ENCODE measurements around a stretch of chr5.

GRCh38 chr5:87674748-87675074 lies 262.0 kb upstream of the CCNH start:
- PRO-cap, result no peak

- PRO-cap, result no peak
These were observed 128.2 kb downstream of the TMEM161B start for GRCh38 chr5:88140295-88141024.

- PRO-cap, result no peak
These were observed 127.0 kb downstream of the TMEM161B start for GRCh38 chr5:88141679-88142007.

DNA sequence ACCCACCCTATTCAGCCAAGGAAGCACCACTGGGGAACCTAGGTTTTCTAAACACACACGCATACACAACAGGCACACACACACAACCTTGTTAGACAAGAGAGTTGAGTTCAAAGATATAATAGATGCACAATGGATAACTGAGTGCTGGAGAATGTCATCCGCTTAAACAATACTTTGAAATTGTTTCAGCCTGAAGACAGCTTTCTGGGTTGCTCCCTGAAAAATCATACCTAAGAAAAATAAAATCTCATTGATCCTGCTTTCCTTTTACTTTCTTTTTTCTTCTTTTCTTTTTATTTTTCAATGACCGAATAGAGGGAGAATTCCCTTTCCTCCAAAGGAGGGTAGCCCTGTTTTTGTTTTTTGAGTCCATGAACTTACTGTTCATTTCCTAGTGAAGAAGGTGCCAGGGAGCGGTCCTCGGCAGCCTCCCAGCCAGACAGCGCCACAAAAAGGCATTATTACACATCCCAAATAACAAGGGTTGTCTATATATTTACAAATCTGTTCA lies 126.0 kb downstream of the TMEM161B start:
- PRO-cap, result no peak

DNA sequence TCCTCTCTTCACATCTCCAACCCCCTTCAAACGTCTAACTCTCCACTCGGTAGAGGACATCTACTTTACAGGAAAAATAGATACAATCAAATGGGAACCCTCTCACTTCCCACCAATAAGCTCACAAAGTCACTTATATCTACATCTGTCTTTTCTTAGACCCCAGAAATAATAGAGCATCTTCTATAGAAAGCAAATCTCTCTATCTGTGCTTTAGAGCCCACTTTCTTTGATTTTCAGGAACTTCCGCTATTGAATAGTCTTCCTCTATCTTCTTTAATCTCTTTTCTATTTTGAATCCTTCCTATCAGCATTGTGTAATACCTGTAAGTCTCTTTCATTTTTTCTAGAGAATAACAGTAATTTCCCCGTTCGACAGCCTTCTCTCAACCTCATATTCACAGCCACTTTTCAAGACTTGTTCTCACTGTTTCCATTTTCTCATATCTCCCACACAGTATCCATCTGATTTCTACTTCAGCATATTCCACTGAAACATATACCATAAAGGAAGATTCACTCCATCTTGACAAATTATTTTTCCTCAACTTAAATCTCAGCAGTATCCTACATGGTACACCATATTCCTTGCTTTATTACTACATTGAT lies 26.8 kb downstream of the TMEM161B start:
- PRO-cap, result no peak

GRCh38 chr5:88675540-88676482 lies 207.2 kb downstream of the MEF2C start:
- PRO-cap, result no peak

GRCh38 chr5:88882270-88882875 lies 611 bp downstream of the MEF2C start:
- PRO-cap, result no peak

DNA sequence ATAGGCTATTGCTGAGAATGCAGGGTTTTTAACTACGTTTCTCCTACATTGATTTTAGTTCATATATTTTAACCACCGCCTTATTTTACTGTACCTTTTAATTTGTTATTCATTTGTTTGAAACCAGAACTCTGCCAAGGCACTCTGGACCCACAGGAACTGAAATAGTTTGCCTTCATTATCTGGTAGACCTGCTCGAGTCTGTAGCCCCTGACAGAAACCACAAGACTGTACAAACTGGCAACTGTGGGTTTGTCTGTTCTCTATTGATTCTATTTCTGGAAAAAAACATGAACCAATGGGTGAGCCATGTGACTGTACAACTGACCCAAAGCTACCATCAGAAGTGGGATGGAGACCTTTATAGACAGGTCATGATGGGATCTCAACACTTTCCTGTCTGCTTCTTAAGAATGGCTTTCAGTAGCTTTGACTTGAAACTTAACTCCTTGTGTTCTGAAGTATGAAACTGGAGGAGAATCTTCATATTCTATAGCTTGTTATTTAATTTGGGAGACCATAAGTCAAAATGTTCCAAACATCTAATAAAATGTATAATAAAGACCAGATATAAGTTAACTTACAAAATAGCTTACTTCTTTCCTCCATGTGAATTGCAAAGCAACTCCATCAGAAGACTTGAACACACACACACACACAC lies 388.5 kb upstream of the MEF2C start:
- PRO-cap, result no peak

- PRO-cap, result no peak
These were observed 23.1 kb downstream of the LYSMD3 start for GRCh38 chr5:90506136-90506754.

DNA sequence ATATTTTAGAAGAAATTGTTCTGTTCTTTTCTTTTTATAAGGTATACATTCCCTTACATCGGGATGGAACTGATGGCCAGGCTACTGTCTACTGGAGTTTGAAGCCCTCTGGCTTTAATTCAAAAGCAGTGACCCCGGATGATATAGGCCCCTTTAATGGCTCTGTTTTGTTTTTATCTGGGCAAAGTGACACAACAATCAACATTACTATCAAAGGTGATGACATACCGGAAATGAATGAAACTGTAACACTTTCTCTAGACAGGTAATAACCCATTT lies 79.0 kb downstream of the ADGRV1 start:
- PRO-cap, result no peak

- PRO-cap, result no peak
These were observed 318.4 kb downstream of the ADGRV1 start for GRCh38 chr5:90877063-90877375.

DNA sequence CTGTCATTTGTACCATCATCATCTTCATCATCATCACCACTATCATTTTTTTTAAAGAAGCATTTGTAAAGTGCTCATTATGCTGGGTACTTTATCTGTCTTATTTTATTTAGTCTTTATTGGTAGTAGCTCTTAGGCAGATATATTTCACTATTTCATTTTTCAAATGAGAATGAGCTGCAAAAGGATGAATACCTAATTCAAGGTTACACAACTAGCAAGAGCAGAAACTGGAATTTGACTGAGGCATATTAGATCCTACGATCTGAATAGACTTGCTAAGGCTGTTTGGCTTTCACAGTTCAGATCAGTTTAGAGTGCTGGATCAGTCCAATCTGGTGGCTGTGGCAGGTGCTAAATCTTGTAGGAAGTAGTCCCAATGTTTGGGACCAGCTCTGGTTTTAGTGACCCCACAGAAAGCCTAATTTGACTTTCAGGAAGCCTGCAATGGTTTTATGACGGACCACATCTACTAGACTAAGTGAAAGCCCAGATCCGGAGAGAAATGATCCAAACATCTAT lies 359.3 kb downstream of the ADGRV1 start:
- PRO-cap, result no peak

GRCh38 chr5:90967226-90967806 lies 408.7 kb downstream of the ADGRV1 start:
- PRO-cap, result no peak

DNA sequence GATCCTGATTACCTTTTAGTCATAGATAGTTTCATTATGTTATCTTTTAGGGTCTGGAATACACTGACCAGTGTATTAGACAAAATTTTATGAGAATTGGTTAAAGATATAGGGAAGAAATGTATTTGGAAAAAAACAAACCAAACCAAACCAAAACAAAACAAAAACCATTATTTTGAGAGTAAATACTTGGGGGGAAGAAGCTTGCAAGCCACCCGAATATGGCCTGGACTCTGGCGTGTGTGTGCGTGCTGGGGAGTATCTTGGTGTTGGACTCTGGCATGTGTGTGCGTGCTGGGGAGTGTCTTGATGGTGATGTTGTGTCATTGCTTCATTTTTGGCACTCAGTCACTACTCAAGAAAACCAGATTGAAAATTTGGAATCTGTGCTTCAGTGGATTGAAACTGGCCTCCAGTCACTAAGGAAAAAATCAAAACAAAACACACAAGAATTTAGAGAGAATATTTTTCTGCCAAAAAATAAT lies 76.1 kb downstream of the ARRDC3 start:
- PRO-cap, result no peak

GRCh38 chr5:91384136-91384390 lies 946 bp upstream of the ARRDC3 start:
- PRO-cap, result no peak

GRCh38 chr5:93162041-93162716 lies 420.8 kb upstream of the NR2F1 start:
- PRO-cap, result no peak

- PRO-cap, result no peak
These were observed 335.9 kb upstream of the NR2F1 start for GRCh38 chr5:93247023-93247601.

GRCh38 chr5:93359017-93359547 lies 223.9 kb upstream of the NR2F1 start:
- PRO-cap, result no peak

GRCh38 chr5:93570563-93571707 lies 12.1 kb upstream of the NR2F1 start:
- PRO-cap, result no peak

DNA sequence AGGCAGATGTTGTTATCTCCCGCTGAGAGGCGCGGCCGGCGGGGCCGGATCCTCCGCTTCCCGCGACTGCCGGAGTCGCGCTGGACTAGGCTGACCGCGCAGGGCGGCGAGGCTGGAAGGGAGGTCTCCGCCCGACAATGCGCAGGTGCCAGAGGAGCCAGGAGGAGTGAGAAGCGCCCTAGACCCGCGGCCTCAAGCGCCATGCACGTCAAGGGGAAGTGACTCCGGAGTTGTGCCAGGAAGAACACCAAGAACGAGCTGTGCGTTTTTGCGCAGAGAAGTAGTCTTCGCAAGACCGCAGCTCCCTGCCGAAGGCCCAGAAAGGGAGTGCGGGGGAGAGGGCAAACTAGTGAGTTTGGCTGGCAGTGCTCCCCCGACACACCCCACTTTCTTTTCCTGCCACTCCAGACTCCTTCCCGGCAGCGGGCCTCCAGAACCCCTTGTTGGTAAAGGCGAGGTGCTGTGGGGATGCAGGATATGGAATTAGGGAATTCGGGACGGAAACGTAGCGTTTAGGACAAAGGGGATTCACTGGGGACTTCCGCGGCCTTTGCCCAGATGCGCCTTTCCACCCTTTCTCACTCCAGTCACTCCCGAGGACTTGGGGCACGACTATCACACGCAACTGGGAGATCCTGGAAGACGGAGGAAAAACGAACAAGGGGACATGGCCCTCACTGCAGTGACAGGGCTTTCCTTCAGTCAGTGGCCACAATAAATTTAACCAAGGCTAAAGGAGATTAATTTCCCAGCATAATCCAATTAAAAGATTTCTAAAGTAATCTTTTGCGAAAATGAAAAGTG lies 10.0 kb upstream of the NR2F1 start:
- PRO-cap, result no peak